UCH-1 (cell line): ENCODE data around the gene ANKRD36.

DNA sequence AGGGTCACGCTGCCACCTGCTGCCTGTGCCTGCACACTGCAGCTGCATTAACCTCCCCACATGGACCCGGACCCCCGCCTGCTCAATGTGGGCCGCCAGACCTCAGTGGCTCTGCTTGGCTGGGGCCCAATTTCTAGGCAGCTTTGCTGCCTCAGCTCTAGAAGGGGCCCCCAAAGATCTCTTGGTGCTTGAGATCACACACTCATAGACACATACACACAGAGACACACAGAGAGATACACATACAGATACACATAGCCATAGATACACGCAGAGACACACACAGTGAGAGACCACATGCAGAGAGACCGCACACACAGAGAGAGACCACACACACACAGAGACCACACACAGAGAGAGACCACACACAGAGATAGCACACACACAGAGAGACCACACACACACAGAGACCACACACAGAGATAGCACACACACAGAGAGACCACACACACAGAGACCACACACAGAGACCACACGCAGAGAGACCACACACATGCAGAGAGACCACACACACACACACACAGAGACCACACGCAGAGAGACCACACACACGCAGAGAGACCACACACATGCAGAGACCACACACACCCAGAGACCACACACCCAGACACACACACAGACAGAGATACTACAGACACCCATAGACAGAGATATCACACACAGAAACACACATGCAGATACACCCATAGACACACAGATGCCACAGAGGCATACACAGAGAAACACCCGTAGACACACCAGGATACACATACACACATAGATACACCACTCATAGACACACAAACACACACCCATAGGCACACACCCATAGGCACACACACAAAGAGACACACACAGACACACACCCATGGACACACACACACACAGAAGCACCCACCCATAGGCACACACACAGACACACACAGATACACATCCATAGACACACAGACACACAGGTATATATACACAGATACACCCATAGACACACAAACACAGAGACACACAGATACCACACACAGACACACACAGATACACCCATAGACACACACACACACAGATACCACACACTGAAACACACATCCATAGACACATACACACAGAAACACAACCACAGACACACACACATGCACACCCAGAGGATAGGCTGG lies 14.6 kb upstream of the CNNM3 start:
- RRBS, result no CpG with 5 or more reads among the region's 10 CpGs

GRCh38 chr2:96832507-96833811 lies 10.9 kb downstream of the ANKRD23 start:
- RRBS, result no CpG with 5 or more reads among the region's 30 CpGs

DNA sequence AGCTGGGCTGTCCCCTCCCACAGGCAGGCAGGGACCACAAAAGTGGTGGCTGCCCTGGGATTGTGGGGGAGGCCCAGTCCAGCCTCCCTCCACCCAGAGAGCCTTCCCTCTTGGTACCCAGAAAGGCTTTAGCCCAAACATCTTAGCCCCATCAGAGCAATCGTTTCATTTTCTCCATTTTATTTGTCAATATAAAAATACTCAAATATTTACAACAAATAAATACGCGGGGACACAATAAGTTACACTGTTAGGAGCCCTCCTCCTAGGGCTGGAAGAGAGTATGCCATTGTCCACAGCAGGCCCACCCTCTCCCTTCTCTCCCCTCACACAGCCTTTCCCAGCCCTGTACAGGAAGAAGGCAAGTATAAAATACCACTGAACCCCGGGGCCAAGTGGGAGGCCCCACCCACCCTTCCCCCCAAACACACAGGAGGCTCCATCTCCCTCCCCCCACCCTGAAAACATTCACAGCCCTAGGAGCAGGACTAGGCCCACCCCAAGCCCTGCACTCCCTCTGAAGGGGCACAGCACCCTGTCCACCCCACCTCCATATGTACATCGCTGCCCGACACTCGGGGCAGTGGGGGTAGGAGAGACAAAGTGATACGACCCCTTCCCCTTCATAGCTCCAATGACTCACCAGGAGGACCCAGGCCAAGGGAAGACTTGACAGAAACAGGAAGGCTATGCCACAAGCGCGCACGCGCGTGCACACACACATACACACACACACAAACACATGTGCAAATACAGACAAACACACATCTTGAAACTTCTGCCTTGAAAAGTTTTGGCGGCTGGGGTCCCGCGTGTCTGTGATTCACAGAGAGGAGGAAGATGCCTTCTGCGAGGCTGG lies 2.0 kb upstream of the ANKRD39 start:
- RRBS, result no CpG with 5 or more reads among the region's 17 CpGs

GRCh38 chr2:96864426-96865540 lies 5.1 kb downstream of the SEMA4C start:
- RRBS, result no CpG with 5 or more reads among the region's 30 CpGs

- RRBS, result 100% methylated on average over 1 of the region's 18 CpGs
These were observed 12.4 kb upstream of the SEMA4C start for GRCh38 chr2:96882025-96882959.

DNA sequence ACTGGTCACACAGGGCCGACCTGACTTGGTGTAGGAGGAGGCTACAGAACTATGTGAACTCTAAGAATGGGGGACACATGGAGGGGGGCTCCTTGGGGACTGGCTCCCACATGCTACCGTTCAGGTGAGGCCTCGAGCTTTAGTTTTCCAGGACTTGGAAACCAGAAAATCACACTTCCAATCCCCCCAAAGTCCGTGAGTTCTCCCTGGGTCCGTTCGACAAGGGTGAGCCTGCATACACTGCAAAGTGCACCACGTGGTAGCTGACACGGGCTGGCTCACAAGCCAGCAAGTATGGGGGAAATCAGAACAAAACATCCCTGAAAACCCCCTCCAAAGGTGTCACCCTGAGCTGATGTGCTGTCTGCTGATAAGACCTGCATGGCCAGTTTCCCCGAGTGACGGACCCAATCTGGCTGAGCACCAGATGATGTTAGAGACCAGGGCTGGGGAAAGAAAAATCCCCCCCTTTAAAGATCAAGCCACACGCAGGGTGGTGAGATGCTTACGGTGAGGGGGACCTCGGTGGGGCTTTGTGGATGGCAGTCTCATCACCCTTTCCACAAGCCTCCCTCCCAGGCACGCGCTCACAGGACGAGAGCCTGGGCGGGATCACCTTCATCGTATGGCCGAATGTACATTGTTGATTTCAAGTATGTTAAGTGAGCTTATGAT lies 54.3 kb upstream of the SEMA4C start:
- RRBS, result no CpG with 5 or more reads among the region's 19 CpGs

DNA sequence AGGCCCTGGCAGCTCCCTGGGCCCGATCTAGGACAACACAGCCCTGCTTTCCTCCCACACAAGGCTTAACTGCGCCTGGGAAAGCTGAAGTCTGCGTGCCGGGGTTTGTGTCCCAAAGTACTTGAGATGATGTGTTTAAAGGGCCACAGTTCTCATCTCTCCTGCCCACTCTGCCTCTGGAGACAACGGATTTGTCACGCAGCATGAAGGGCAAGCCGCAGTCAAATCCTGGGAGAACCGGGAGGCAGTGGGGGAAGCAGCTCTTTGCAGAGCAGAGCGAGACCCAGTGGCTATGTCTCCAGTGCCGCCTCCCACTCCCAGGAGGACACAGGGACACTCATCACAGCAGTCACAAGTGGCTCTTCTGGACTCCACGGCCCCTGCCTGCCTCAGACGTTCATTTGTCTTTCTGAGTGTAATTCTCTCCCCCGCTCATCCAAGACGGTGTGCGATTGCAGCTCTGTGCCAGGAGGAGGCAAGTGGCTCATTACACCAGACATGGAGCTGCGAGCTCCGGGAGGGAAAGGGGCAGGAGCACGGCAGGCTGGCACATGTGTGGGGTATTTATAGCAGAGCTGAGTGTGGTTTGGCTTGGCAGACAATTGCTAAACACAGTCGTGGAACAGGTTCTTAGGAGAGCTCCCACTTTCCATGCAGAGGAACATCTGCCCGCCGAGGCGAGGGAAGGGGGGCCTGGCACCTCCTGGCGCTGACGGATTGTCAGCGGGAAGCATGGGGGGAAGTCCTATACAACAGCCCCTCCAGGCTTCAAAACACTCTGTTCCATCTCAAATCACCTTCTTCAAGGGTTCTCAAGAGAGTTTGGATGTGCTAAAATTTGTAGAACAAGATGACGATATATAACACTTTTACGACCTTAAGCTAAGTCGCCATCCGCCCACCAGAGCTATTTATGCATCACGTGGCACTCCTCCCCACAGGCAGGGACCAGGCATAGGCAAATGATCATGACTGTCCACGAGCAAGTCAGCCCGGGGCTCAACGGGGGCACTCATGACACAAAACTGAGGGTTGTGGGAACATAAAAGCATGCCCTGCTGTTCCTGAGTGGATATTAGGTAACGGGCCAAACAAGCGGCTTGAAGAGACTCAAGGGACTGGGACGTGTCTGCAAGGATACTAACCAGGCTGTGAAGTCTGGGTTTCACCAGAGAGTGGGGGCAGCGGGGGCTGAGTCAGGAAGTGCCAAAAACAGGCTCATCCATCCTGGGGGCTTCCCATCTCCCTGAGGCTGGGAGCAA lies 58.0 kb upstream of the SEMA4C start:
- RRBS, result no CpG with 5 or more reads among the region's 37 CpGs

DNA sequence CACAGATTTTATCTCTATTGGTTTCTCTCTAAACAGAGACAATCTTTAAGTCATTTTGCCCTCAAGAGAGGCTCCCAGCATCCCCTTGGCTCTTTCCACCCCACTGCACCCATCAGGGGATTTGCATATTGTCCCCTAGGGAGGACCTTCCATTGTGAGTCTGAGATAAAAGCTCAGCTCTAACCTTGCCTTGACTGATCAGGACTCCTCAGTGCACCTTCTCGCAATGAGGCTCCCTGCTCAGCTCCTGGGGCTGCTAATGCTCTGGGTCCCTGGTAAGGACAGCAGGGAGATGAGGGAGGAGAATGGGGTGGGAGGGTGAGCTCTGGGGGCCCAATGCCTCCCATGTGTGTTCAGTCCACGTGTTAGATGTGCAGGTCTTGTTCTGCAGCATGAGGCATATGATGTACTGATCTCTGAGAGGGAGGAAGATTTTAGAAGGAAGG lies 48.7 kb downstream of the FAHD2B start:
- RRBS, result no CpG with 5 or more reads among the region's 2 CpGs

GRCh38 chr2:97112962-97114093 lies at the start of gene ANKRD36:
Gene ANKRD36, plus strand, starts transcription at chr2:97113153.
- RRBS, result no CpG with 5 or more reads among the region's 97 CpGs

DNA sequence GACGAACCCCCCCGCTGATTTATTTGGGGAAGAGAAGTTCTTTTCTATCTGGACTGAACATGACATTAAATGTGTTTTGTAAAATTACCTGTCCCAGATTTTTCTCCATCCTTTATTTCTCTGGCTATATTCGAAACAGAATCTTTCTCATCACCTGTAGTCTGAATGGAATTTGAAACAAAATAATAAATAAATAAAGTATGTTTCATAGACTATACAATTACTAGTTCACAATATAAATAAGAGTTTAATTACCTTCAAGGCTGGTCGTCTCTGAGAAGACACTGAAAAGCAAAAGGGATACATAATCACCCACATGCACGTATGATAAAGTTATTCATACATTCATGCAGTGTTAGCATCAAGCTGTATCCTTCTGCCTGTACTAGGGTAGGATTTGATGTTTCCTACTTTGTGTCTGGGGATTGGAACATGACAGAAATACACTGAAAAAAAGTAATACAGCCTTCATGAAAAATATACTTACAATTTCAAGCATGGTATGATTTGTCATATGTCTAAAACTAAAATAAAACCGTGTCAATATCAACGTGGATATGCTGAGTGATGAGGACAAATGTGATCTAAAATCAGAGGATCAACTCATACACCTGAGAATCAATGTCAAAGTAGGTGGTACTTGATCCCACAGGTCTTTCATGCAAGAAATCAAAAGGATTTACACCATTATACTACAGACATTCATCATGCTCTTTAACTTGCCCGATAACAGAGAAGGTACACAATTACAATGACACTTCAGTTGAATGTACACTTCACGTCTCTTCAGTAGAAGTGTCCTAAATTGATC lies 49.5 kb downstream of the ANKRD36B start:
- RRBS, result no CpG with 5 or more reads among the region's 9 CpGs

DNA sequence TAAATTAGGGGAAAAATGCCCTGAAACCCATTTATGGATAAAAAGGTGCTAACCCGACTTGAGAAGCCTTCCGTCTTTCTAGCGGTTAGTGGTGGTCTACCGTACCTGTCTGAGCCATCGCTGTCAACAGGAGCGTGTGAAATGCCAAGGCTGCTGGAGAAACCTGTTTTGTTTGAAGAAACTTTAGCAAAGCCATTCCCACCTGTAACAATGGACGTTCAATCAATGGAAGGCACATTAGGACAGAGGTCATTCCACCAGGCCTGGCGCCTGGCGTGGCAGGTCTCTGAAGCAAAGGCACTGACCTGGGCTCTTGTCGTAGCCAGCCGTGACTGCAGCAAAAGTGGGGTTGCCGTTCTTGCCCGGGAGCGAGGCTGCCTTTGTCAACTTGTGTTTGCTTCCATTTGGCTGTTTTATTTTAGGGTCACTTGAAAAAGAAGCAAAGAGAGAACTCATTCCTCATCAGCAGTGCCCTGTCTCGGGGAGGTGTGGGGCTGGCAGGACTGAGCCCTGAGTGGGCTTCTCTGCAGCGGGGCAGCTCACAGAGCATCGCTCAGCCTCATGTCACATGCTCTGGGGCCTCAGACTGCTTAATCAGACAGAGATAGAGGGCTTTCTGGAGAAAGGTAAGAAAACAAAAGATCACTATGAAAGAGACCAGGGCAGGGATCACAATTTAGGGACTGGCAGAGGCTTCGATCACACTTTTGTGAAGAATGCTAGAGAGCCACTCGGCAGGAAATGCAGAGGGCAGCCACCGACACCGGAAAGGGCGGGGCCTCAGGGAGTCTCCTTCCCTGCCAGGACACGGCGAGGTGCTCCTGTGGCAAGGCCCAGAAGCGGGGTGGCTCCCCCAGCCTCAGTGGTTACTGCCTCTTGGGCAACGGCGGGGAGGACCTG lies 47.4 kb downstream of the ZAP70 start:
- RRBS, result no CpG with 5 or more reads among the region's 27 CpGs

DNA sequence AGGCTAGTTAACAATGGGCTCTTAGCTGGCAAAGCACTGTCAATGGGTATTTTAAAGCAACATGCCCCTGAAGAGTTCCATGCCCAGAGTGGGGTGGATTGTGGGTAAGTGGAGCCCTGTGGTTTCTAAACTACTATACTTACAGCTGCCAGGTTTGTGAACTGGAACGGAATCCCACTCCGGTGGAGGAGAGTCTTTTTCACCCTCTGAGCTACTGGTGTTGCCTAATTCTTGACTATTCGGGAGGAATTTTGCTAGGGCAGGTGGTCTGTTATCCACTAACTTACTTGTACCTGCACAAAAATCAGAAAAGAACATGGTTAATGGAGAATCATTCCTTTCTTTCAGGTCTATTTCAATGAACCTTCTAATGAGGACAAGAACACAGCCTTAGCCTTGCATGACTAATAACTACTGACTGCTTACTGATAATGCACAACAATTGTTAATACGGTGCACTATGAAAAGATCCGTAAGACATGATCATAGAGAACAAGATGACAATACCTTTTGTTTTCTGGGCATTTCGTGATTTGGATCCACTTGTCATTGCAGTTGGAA lies 52.7 kb downstream of the ZAP70 start:
- RRBS, result no CpG with 5 or more reads among the region's 6 CpGs

- RRBS, result no CpG with 5 or more reads among the region's 6 CpGs
These were observed 118.0 kb downstream of the ZAP70 start for GRCh38 chr2:97831236-97831938.

GRCh38 chr2:97841584-97842312 lies 128.4 kb downstream of the ZAP70 start:
- RRBS, result no CpG with 5 or more reads among the region's 3 CpGs

GRCh38 chr2:97965001-97965559 lies 30.7 kb downstream of the TMEM131 start:
- RRBS, result no CpG with 5 or more reads among the region's 16 CpGs

- RRBS, result no CpG with 5 or more reads among the region's 7 CpGs
These were observed 34.7 kb downstream of the INPP4A start for GRCh38 chr2:98479222-98479802.

- RRBS, result no CpG with 5 or more reads among the region's 12 CpGs
These were observed 63.3 kb downstream of the INPP4A start for GRCh38 chr2:98507735-98508628.

GRCh38 chr2:98564637-98565175 lies 43.6 kb downstream of the COA5 start:
- RRBS, result no CpG with 5 or more reads among the region's 15 CpGs

DNA sequence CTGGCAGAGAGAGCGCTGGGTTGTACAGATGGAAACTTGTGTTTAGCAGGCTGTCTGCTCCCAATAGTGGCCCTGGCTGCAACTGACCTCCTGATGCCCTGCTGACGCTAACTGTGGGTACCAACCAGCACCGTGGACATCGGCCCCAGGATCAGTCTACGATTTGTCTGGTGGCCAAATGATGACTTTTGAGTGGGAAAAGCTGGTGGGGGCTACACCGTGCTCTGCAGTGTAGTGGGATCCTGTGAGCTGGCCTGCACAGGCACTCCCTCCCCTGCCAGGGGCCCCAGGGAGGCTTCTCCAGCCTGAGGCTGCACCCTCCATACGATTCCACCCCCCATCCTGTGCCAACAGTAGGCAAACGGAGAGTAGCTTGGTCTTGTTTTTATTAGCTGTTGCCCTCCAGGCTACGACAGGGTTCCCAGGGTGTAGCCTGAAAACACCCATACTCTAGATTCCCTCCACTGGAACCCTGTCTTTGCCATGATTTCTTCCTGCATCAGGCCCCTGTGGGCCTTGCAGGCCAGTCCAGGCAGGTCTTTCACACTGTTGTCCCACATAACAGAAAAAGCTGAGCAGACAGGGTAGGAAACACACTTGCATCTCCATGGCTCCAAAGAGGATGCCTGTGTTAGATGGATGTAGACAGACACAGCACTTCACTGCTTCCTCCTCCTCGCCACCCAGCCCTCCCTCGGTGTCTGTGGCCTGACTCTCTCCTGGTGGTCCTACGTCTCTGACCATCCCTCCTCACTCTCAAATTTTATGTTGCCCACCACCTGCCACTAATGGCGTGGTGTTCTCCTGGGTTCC lies 15.4 kb downstream of the COA5 start:
- RRBS, result no CpG with 5 or more reads among the region's 13 CpGs

DNA sequence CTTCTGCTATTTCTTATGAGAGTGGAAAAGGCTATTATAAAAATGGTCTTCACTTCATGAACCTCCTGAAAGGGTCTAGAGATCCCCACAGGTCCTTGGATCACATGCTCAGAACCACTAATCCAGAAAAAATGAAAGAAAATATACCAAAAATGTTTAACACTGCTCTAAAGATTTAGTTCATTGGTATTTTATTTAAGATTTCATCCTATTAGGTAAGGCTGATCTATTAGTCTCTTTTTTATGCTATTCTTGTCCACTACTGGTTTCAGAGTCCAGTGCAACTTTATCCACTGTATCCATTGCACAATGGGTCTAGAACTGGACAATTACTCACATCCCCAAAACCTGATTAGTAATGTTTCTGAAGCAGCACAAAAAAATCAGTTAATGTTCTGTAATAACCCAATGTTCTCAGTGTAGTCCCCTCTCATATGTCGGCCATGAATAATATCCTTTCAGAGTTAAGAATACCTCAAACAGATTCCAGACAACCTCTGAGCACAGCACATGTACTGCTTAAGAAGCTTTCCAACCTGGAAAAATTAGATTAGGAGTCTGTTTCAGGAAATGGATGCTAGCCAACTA lies 29.8 kb downstream of the MGAT4A start:
- RRBS, result no CpG with 5 or more reads among the region's 1 CpG